Colic lymph node (tissue), 1 donor: ENCODE measurements around a stretch of chr19.

GRCh38 chr19:3046587-3047467, 15.5 kb downstream of the TLE5 start:
- PRO-cap: no peak

DNA sequence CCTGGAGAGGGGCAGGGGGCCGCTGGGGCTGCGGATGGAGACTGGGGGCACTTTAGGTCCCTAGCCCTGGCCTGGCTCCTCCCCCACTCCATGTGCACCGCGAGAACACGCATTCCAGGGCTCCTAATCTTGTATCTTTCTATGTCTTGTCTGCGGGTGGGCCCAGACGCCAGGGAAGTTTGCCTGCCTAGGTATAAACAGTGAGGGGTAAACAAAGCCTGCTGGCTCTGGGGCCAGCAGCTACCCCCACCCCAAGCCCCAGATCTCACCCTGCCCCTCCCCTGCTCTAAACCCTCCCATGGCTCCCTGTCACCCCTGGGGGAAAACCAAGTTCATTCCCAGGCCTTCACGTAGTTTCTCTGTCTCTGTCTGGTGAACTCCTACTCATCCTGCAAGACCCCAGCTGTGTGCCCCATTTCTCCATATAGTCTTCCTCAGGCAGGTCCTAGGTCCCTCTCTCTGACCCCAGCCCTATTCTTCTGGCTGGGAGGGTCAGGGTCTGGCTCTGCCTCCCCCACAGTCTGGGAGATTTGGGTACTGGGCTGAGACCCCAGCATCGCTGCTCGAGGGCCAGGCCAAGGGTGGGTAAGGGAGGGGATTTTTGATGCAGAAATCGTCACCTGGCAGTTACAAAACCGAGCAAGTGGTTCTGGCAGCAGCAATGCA, 5.6 kb downstream of the TLE5 start:
- PRO-cap: no peak

GRCh38 chr19:3084775-3085251, 9.3 kb upstream of the GNA11 start:
- PRO-cap: no peak

- PRO-cap: unidirectional peak, minus-strand start at chr19:3141963
These were observed 6.2 kb downstream of the GNA15 start for GRCh38 chr19:3141766-3142766.

GRCh38 chr19:3179498-3180105, 1.0 kb downstream of the S1PR4 start:
- PRO-cap: no peak

GRCh38 chr19:3189490-3190121, 3.9 kb downstream of the NCLN start:
- PRO-cap: no peak

DNA sequence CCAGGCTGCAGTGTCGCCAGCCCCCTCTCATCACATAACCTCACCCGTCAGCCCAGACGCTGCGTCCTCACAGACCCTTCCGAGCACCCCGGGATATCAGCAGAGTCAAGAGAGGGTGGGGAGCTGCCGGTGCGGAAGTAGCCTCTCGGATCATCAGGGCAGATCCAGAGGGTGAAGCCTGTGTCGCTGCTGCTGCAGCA, 10.8 kb downstream of the NCLN start:
- PRO-cap: no peak

GRCh38 chr19:3208644-3209025, 15.8 kb upstream of the CELF5 start:
- PRO-cap: no peak

GRCh38 chr19:3335265-3336317, 30.8 kb upstream of the NFIC start:
- PRO-cap: no peak

DNA sequence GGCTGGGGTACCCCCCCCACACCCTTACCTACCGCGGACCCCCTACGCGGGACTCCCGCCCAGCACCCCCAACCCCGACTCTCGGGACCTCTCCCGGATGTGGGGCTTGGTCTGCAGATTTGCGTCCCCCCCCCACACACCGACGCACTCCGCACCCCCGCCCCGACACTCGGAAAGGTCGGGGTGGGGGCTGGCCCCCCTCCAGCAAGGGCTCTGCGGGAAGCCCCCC, 366 bp downstream of the NFIC start:
- PRO-cap: bidirectional peak, plus-strand start at position 116 of the sequence, minus-strand start at position 99 of the sequence

DNA sequence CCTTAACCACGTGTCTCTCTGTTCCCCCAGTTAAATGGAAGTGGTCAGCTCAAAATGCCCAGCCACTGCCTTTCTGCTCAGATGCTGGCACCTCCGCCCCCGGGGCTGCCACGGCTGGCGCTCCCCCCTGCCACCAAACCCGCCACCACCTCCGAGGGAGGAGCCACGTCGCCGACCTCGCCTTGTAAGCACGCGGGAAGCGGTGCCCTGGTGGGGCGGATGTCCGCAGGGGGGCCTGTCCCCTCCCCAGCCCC, 26.7 kb downstream of the SMIM24 start:
- PRO-cap: no peak

- PRO-cap: no peak
These were observed 1.6 kb downstream of the SMIM24 start for GRCh38 chr19:3478313-3479494.

GRCh38 chr19:3482608-3482811, 731 bp downstream of the SMIM44 start:
- PRO-cap: no peak

- PRO-cap: no peak
These were observed 1.9 kb downstream of the FZR1 start for GRCh38 chr19:3507867-3508487.

GRCh38 chr19:3516608-3517460, 10.7 kb downstream of the FZR1 start:
- PRO-cap: no peak

DNA sequence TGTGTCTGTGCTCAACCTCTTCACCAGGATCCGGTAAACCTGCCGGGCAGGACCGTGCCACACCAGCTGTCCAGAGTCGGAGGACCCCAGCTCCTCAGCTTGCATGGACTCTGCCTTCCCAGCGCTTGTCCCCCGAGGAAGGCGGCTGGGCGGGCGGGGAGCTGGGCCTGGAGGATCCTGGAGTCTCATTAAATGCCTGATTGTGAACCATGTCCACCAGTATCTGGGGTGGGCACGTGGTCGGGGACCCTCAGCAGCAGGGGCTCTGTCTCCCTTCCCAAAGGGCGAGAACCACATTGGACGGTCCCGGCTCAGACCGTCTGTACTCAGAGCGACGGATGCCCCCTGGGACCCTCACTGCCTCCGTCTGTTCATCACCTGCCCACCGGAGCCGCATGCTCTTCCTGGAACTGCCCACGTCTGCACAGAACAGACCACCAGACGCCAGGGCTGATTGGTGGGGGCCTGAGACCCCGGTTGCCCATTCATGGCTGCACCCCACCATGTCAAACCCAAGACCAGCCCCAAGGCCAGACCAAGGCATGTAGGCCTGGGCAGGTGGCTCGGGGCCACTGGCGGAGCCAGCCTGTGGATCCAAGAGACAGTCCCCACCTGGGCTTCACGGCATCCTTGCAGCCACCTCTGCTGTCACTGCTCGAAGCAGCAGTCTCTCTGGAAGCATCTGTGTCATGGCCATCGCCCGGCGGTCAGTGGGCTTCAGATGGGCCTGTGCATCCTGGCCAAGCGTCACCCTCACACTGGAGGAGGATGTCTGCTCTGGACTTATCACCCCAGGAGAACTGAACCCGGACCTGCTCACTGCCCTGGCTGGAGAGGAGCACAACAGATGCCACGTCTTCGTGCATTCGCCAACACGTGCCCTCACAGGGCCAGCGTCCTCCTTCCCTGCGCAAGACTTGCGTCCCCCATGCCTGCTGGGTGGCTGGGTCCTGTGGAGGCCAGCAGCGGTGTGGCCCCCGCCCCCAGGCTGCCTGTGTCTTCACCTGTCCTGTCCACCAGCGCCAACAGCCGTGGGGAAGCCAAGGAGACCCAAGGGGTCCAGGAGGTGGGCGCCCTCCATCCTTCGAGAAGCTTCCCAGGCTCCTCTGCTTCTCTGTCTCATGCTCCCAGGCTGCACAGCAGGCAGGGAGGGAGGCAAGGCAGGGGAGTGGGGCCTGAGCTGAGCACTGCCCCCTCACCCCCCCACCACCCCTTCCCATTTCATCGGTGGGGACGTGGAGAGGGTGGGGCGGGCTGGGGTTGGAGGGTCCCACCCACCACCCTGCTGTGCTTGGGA, 3.7 kb upstream of the TEKTIP1 start:
- PRO-cap: no peak

GRCh38 chr19:3604818-3605469, 1.7 kb downstream of the TBXA2R start:
- PRO-cap: no peak

- PRO-cap: no peak
These were observed 2.3 kb downstream of the PIP5K1C start for GRCh38 chr19:3697950-3698398.

DNA sequence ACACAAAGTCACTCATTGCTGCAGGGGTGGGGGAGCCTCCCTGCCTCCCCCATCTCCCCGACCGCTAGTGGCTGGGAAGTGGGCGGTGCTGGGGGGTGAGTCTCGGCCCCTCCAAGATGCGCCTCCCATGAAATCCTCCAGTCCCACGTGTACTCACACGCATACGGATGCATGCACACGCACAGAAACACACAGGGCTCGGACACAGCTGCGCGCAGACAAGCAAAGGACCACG, 808 bp downstream of the MATK start:
- PRO-cap: no peak

DNA sequence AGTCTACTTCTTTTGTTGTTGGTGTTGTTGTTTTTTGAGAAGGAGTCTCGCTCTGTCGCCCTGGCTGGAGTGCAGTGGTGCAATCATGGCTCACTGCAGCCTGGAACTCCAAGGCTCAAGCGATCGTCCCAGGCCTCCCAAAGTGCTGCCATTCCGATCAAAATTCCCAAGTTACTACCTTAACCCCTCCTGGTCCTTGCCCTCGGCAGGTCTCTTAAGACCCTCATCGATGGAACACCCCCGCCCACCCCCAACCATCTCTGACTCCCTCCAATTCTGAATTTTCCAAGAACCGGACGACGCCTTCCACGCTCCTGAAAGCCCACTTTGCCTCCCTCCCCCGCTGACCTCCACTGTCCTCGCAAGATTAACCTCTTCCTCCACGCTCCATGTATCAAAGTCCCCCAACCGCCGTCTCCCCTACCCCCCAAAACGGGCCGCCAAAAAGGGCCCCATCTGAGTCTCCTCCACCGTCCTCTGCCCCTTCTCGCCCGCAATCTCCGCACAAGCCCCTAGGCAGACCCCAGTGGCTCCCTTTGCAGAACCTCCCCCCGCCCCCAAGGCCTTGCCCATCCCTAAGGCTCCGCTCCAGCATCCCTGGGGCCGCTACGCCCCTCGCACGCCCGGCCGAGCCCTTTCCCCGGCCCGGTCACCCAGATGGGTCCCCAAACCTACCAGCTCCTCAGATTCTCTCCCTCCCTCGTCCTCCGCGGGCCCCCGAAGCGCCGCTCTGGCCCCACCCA, 482 bp downstream of the DAPK3 start:
- PRO-cap: no peak